Left lobe of liver (tissue), 1 donor: Measurements from ENCODE around the genes ACSS3 and SLC6A15.

- PRO-cap: no peak
These were observed 1.6 kb downstream of the NAP1L1 start for GRCh38 chr12:76082932-76083311.

- PRO-cap: no peak
These were observed 8.1 kb upstream of the NAP1L1 start for GRCh38 chr12:76092578-76092952.

- PRO-cap: no peak
These were observed 45.5 kb downstream of the OSBPL8 start for GRCh38 chr12:76514113-76514489.

GRCh38 chr12:76777592-76778164 lies 13.8 kb downstream of the ZDHHC17 start:
- PRO-cap: no peak

DNA sequence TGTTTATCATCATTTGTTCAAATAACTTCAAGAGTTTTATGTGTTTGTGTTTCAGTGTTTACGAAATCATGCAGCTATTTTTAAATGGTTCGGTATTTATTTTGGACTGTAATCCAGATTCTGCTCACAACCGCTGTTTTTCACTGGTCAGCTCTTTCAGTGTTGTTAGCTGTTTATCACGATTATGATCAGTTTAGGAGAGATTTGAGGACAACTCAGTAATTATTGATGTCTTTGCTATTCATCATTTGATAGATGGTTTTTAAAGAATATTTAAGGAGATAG lies 37.0 kb upstream of the CSRP2 start:
- PRO-cap: no peak

GRCh38 chr12:78035864-78036825 lies 205.5 kb downstream of the NAV3 start:
- PRO-cap: no peak

- PRO-cap: no peak
These were observed 266.7 kb downstream of the PAWR start for GRCh38 chr12:79423961-79424614.

GRCh38 chr12:79566242-79566850 lies 124.4 kb downstream of the PAWR start:
- PRO-cap: no peak

DNA sequence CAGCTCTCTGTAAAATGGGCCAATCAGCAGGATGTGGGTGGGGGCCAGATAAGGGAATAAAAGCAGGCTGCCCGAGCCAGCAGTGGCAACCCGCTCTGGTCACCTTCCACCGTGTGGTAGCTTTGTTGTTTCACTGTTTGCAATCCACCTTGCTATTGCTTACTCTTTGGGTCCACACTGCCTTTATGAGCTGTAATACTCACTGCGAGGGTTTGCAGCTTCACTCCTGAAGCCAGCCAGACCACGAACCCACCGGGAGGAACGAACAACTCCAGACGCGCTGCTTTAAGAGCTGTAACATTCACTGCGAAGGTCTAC lies 20.9 kb upstream of the PAWR start:
- PRO-cap: no peak

DNA sequence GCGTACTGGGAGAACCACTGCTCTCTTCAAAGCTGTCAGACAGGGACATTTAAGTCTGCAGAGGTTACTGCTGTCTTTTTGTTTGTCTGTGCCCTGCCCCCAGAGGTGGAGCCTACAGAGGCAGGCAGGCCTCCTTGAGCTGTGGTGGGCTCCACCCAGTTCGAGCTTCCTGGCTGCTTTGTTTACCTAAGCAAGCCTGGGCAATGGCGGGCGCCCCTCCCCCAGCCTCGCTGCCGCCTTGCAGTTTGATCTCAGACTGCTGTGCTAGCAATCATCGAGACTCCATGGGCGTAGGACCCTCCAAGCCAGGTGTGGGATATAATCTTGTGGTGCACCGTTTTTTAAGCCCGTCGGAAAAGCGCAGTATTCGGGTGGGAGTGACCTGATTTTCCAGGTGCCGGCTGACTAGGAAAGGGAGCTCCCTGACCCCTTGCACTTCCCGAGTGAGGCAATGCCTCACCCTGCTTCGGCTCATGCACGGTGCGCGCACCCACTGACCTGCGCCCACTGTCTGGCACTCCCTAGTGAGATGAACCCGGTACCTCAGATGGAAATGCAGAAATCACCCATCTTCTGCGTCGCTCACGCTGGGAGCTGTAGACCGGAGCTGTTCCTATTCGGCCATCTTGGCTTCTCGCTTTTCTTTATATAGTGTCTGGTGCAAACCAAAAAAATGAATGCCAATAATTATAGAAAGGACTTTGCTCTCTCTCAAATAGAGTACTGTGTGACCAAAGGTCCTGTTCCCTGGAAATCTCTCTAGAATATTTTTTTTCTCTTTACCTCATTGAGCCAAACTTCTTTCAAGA lies 50.3 kb downstream of the OTOGL start:
- PRO-cap: no peak

DNA sequence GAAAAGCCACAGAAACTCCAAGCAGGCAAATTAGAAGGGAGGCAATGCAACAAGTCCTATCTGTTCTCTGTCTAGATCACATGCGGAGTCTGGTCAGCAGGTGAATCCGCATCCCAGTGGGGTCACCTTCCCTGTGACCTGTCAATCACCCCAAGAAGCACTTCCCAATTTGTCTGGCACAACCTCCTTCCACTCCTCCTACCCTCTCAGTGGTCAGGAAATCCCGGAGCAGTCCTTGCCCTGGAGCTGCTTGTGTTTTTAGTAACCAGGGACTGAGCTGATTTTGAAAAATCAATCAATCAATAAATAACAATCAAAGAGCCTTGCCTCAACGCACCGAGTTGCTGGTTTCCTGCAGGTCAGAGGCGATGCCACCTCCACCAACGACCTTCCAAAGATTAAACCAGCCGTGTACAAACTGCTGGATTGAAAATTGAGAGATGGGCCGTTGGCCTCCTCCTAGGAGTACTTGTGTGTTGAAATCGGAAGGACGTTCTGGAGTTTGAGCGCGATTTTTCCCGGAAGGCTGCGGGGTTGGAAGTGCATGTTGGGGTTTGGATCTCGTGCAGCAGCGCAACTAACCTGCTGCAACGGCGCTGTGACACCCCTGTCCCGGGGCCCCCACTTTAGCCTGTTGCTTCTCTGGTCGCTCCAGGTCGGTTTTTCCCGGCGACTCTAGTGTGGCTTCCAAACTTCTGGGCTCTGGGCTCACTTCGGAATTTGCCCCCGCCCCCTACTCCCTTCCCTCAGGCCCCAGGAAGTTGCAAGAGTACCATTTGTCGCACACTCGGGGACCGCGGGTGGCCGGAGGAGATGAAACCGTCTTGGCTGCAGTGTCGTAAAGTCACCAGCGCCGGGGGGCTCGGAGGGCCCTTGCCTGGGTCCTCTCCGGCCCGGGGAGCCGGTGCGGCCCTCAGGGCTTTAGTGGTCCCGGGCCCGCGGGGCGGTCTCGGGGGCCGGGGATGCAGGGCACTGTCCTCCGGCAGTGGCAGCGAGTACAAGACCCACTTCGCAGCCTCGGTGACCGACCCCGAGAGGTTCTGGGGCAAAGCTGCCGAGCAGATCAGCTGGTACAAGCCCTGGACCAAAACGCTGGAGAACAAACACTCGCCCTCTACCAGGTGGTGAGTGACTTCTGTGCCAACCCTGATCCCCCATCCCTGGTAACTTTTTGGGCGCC lies at the start of gene ACSS3:
TSS of gene ACSS3 (plus strand) at position 772 of the 1,180 bp plus-strand sequence.
- PRO-cap: bidirectional peak, plus-strand start at position 209 of the sequence, minus-strand start at position 78 of the sequence; unidirectional peak, plus-strand start at position 498 of the sequence; bidirectional peak, plus-strand start at position 786 of the sequence, minus-strand start at position 668 of the sequence

DNA sequence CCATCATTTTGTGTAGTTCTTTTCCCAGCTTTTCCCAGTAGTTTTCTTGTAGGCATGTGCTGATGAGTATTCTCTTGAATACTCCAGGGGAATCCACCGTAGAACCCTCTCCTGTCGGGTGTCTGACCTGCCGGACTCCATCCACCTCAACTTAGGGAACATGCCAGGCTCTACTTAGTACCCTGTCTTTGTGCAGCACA lies 25.9 kb upstream of the PPFIA2 start:
- PRO-cap: unidirectional peak, minus-strand start at position 105 of the sequence

- PRO-cap: no peak
These were observed 287.9 kb downstream of the TMTC2 start for GRCh38 chr12:82974666-82975030.

GRCh38 chr12:83657071-83657555 lies 970.4 kb downstream of the TMTC2 start:
- PRO-cap: unidirectional peak, minus-strand start at chr12:83657326

DNA sequence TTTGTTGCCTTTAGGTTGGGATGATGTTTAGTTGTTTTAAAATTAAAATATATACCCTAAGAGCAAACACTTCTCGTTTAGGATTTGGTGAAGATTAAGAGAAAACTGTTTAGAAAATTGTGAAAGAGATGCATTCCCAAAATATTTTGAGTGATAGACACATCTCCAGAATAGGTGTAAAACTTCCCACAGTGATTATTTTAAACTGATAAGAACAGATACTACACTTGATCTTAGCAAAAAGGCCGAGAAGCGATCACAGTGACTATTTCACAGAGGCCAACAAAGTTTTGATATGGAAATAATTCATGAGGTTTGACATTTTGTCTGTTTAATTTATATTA lies 18.9 kb downstream of the SLC6A15 start:
- PRO-cap: unidirectional peak, plus-strand start at position 239 of the sequence; unidirectional peak, minus-strand start at position 257 of the sequence

- PRO-cap: no peak
These were observed at the start of gene SLC6A15 for GRCh38 chr12:84912495-84912952. Gene SLC6A15, minus strand, starts transcription at chr12:84912799.

GRCh38 chr12:85036729-85037029 lies 528 bp downstream of the LRRIQ1 start:
- PRO-cap: no peak

- PRO-cap: no peak
These were observed 19.4 kb downstream of the LRRIQ1 start for GRCh38 chr12:85055501-85055980.

- PRO-cap: no peak
These were observed 6.5 kb downstream of the MGAT4C start for GRCh38 chr12:86249727-86250153.

GRCh38 chr12:87820723-87821387 lies 208.3 kb downstream of the C12orf50 start:
- PRO-cap: no peak